Cerebellum (tissue), 5 donors: ENCODE results near the gene KLHL21.

GRCh38 chr1:6222248-6223166 lies 13.3 kb downstream of the ICMT start:
- PRO-cap, 3 experiments, result no peak in any of the 3 experiments
- RAMPAGE, long total RNA, result no peak

GRCh38 chr1:6418829-6419444 lies 782 bp downstream of the HES2 start:
- PRO-cap, 3 experiments, result no peak in any of the 3 experiments
- RAMPAGE, long total RNA, result no peak

DNA sequence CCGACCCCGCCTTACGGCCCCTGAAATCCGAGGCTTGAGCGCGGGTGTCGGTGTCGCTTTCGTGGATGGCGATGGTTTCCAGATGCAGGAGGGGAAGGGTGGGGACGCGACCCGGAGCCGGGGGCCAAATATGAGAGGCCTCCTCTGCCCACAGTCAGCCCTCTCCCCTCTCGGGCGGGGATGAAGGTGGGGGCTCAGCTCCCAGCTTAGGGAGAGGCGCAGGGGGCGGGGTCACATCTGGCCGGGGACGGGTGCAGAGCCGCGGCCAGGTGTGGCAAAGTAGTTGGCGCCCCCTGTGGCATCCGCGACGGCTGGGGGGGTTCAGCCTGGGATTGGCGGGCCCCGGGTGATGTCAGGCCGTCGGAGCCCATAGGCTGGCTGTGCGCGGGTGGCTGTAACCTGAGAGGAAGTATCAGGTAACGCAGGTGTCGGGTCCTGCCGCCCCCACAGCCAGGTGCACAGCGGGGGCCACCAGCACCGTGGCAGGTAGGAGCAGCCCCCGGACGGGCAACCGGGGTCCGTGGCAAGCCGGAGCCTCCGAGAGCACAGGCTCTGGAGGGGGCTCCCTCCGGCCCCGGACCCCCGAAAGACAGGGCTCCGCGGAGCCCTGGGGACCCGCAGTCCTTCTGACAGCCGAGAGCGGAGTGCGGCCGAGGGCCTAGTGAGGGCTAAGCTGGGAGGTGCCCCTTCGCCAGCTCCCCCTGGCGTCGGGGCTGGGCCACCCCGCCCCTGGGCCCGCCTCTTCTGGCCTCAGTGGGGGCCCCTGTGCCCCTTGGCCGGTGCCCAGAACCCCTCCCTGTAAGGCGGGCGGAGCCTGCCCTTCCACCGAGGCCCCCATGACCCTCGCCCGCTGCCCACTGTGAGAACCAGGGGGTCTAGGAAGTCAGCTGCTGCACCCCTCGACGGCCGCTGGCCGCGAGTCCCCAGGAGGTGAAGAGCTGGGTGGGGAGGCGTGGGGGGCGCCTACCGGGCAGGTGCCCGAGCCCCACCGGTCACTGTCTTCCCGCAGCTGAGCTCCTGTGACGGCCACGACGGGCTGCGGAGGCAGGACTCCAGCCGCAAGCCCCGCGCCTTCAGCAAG lies 18.0 kb downstream of the TNFRSF25 start:
- PRO-cap, 3 experiments, result no peak in any of the 3 experiments
- RAMPAGE, long total RNA, result no peak

- PRO-cap, 3 experiments, result no peak in any of the 3 experiments
- RAMPAGE, long total RNA, result no peak
Measured at GRCh38 chr1:6493072-6493597, 1.7 kb upstream of the PLEKHG5 start.

- PRO-cap, 3 experiments, result peak in 3 of 3 experiments; most common plus-strand start chr1:6496406 (in 2); most common minus-strand start chr1:6496530 (in 1)
- RAMPAGE, long total RNA, result no peak
Measured at GRCh38 chr1:6496202-6496791, 4.8 kb upstream of the PLEKHG5 start.

DNA sequence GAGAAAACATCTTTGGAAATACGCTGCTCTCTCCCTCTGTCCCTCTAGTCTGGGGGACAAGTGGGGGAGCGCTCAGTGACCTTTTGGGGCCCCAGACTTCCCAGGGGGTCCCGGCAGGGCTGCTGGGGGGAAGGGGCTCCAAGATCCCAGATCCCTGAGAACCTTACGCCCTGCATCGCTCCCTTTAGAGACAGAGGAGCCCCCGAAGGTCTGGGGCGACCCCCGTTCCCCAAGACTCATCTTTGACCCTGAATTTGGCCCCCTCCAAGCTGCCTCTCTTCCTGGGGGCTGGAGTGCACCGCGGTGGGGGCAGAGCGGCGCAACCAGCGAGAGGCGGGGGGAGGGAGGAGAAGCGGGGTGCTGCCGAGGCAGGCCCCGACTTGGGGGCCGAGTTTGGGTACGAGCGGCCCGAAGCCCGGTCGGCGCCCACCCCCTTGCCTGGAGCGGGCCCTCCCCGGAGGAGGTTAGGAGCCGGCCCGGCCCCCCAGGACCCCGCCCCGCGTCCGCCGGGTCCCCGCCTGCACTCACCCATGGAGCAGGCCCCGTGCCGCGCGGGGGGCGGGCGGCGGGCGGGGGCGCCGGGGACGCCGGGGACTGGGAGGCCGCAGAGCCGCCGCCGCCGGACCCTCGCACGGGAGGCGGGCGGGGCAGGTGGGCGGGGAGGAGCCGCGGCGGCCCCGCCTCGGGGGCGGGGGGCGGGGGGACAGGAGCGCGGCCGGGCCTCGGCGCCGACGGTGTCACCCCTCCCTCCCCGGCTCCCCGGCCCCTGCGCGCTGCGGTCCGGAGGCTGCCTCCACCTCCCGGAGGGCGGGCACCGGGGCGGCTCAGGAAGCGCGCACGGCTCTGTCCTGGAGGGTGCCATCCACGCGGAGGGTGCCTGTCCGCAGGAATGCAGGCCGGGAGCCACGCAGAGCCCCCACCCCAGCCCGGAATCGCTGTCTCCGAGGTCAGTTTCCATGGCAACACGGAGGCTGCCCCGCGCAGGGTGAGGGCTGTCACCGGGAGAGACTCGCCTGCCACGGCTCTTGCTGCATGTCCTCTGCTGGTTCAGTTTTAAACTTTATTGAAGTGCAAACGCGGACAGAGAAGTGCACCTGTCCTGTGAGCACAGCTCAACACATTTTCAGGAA lies 5.7 kb upstream of the PLEKHG5 start:
- PRO-cap, 3 experiments, result peak in 2 of 3 experiments; most common plus-strand start position 846 of the sequence (in 1); most common minus-strand start position 633 of the sequence (in 2)
- RAMPAGE, long total RNA, result no peak

DNA sequence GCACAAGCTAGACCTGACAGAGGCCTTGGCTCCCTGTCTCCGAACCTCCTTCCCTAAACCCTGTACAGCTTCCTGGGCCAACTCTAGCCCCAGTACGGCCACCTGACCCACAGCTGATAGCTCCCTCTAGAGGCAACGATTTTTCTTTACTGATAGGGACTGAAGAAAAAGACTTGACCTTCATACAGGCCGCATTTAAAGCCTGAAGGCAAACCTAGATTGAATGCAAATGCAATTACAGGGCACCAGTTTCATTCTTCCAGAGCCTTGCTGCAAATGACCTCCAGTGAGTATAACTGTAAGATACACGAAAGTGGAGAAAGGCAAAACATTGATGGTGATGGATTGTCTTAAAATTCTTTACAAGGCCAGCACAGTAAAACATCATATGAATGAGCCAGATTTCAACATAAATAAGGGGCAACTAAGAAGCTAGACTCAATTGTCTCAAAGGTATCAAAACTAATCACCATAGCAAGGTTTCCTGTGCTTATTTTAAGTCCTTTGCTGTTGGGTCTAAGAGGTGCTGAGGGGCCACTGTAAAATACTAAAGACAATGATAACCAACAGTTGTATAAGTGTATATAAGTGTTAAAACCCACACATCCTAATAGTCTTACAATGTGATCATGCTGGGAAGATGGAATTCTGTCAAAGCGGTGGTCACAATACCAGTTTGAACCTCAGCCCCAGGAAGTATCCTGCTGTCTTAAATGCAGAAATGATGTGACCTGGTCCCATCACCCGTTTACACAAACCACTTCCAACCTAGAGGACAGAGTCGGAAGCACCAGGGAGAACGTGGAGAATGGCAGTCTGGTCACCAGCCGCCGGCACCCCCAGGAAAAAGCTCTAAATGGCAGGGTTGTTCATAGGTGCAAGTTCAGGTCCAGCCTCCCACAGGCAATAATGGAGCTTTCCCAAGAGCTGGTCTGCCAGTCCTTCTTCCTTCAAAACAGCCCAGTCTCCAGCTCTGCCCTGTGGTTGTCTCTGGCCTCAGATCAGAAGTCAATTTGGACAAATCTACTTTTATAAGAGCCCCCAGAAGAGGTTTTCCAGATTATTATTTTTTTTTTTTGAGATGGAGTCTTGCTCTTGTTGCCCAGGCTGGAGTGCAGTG lies 30.3 kb downstream of the NOL9 start:
- PRO-cap, 3 experiments, result no peak in any of the 3 experiments
- RAMPAGE, long total RNA, result no peak

- PRO-cap, 3 experiments, result no peak in any of the 3 experiments
- RAMPAGE, long total RNA, result no peak
Measured at GRCh38 chr1:6580334-6581372, 859 bp downstream of the ZBTB48 start.

- PRO-cap, 3 experiments, result no peak in any of the 3 experiments
- RAMPAGE, long total RNA, result no peak
Measured at GRCh38 chr1:6586755-6587261, 7.0 kb downstream of the ZBTB48 start.

- PRO-cap, 3 experiments, result peak in 3 of 3 experiments; most common minus-strand start chr1:6602869 (in 2)
- RAMPAGE, long total RNA, result no peak
Measured at GRCh38 chr1:6602374-6602946, at the start of gene KLHL21. Gene KLHL21, minus strand, starts transcription at chr1:6602869.

GRCh38 chr1:6604266-6604658 lies 1.6 kb upstream of the KLHL21 start:
- PRO-cap, 3 experiments, result no peak in any of the 3 experiments
- RAMPAGE, long total RNA, result no peak

DNA sequence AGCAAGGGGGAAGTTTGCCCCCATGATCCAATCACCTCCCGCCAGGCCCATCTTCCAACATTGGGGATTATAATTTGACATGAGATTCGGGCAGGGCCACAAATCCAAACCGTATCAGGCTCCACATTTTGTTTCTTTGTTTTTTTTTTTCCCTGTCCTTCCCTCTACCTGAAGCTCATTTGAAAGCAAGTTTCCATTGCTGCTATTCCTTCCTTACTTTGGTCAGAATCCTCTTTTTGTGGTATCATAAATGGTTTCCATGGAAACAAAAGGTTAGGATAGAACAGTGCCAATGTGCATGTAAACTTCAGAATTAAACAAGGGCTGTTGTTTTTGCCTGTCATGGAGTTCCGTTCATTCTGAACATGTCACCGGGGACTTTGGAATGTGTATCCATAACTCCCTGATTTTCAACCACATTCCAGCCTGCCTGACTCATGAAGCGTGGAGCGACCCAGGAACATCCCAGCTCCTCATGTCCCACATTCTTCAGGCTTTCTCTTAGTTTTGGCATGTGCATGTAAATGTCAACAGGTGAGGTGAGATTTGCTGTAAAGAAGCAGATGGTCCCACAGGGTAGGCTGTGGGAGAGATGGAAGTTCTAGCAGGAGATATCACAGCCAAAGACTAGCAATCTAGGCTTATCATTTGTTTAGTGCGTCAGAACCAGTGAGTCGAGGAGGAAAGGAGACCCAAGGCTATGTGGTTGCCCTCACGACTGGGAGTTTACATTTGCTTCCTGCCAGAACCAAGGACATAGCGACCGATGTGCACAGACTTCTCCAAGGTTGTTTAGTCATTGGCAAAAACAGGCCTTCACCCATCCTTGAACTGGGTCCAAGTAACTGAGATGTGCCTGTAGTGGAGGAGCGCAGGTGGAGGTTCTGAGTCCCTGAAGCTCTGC lies 23.0 kb upstream of the DNAJC11 start:
- PRO-cap, 3 experiments, result no peak in any of the 3 experiments
- RAMPAGE, long total RNA, result no peak

- PRO-cap, 3 experiments, result peak in 3 of 3 experiments; most common plus-strand start chr1:6784634 (in 1); most common minus-strand start chr1:6784982 (in 2)
- RAMPAGE, long total RNA, result no peak
Measured at GRCh38 chr1:6784039-6785198, 835 bp upstream of the CAMTA1 start.

DNA sequence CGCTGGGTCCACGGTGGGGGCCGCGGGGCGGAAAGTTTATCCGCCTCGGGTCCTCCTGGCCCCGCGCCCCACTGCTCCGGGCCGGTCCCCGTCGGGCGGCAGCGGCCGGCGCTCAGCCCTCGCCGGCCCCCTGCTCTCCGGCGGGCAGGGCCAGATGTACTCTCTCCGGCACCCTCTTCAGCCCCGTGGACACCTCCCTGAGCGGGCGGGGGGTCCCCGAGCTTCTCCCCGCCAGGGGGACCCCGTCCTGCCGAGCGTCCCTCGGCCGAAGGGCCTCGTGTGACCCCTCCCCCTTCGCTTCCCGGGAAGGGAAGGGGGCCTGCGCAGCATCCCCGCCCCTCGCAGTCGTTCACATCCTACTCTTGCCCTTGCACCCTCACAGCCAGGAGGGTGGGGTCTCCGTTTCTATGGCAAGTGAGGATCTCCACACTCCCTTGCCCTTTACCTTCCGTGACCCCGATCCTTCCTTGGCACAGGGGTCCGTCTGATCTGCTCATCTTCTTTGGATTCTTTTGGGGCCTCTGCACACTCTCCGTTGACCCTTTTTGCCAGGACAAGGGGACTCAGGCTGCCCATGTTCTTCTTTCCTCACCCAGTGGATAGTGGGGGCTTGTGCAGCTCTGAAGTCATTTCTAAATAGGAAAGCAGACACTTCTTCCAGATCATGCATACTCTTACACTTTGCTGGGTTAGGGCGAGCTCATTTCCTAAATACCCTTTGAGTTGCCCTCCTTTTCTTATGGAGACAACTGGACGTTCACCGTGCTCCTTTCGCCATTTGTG lies 896 bp downstream of the CAMTA1 start:
- PRO-cap, 3 experiments, result no peak in any of the 3 experiments
- RAMPAGE, long total RNA, result no peak

GRCh38 chr1:6822530-6822816 lies 37.2 kb downstream of the CAMTA1 start:
- PRO-cap, 3 experiments, result no peak in any of the 3 experiments
- RAMPAGE, long total RNA, result no peak

- PRO-cap, 3 experiments, result no peak in any of the 3 experiments
- RAMPAGE, long total RNA, result no peak
Measured at GRCh38 chr1:6823020-6823402, 37.8 kb downstream of the CAMTA1 start.

- PRO-cap, 3 experiments, result no peak in any of the 3 experiments
- RAMPAGE, long total RNA, result no peak
Measured at GRCh38 chr1:6922514-6922994, 137.3 kb downstream of the CAMTA1 start.

DNA sequence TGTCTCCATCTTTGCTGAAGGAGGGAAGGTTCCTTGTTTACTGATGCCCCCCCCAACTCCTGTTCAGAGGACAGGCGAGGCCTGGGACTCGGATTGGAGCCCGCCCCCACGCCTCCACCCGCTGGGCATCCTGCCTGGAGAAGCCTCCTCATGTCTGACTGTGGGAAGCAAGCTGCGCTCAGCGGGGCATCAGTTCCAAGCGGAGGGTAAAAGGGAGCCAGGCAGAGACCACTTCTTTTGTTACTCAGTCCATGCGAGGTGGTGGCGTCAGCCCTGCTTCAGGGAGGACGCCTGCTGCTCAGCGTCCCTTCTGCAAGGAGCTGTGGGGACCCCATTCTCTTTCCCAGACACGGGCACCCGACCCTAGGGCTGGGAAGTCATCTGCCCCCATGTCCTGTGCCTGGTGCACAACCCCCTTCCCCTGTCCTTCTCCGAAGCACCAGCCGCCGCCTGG lies 413.9 kb downstream of the CAMTA1 start:
- PRO-cap, 3 experiments, result no peak in any of the 3 experiments
- RAMPAGE, long total RNA, result no peak

- PRO-cap, 3 experiments, result no peak in any of the 3 experiments
- RAMPAGE, long total RNA, result no peak
Measured at GRCh38 chr1:7206066-7206363, 420.8 kb downstream of the CAMTA1 start.

DNA sequence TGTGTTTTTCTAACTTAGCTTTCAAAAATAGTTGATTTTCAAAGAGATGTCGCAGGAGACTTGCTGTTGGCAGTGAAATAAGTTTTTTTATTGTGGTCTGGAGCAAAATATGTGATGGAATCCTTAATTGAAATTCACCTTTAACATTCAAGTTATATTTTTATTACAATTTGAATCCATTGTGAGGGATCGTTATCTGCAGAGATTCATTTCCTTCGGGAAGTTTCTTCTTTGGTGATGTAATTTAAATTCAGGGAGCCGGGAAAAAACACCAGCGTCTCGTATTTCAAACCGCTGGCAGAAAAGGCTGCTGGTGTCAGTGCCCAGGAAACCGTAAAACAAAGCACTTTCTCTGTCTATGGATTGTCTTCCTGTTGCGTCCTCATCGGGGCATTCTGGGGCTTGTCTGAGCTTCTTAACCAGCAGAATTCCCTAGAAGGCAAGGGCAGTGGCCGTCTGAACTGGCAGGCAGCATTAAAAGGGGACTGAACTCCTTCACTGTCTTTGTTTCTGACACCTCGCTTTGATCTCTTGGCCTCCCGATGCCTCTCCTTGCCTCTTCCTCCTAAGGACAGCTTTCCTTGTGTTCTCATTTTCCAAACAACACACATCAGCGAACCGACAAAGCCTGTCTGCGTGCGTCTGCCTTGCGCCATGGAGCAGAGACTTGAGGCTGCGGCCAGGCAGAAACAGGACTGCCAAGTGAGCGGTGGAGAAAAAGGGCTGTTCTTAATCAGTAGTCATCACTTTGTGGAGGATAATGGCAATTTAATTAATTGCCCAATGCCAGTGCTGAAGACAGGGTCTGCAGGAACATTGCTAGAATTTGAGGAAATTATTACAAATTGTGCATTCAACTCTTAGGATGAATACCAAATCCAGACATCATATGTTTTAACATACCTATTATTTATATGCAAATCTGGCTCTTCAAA lies 391.6 kb upstream of the VAMP3 start:
- PRO-cap, 3 experiments, result no peak in any of the 3 experiments
- RAMPAGE, long total RNA, result no peak